Colon Carcinoma Metastatic in the Lung (tissue), 2 donors: ENCODE results near the gene FBXL17.

DNA sequence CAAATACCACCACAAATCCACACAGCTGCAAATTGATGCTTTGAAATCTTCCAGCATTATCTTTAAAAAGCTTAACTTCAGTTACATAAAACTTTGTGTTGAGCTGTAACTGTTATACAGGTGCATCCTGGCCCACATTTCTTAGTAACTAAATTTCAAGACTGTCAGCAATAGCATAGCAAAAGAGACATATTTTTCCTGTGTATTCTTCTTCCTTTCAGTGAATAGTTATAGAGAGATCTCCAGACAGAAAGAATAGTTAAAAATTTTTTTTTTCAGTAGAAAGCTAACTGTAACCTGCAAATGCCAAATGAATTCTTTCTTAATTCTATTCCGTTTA is 6.6 kb downstream of the CHD1 start:
- PRO-cap, 2 experiments, result no peak in any of the 2 experiments

GRCh38 chr5:98933106-98934330 is 4.7 kb upstream of the CHD1 start:
- PRO-cap, 2 experiments, result no peak in any of the 2 experiments

DNA sequence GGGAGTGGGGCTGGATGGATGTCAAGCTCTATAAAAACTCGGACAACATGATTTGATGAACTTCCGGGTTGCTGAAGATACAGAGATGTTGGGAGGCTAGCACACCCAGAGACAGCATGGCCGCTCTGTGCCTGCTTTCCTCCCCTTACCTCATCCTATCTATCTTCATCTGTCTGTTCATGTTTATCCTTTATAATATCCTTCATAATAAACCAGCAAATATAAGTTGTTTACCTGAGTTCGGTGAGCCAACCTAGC is 18.7 kb upstream of the CHD1 start:
- PRO-cap, 2 experiments, result no peak in any of the 2 experiments

DNA sequence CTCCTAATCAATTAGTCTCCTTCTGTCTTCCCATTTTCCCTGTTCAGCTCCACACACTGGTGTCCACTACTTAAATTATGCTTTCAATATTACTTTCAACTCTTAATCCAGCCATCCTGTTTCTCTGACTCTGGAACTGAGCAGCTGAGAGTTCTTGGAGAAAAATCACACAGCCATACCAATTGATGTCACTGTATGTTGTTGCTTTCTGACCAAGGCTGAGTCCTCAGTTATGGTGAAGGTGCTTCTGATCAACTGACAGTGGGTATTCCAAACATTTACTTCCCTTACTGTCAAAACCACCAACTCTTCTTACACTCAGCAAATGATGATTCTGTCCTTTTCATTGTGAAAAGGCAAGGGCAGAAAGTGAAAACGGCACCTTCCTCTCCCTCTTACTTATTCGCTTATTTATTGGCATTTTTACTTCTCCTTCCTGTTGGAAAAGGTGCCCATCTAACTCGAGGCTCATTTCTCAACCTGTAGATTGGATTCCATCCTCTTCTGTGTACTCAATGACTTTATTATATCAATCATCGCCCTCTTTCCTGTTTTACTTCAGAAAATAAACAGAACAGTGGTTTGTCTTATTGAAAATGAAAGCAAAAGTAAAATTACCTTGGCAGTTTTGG is 104.2 kb upstream of the CHD1 start:
- PRO-cap, 2 experiments, result no peak in any of the 2 experiments

DNA sequence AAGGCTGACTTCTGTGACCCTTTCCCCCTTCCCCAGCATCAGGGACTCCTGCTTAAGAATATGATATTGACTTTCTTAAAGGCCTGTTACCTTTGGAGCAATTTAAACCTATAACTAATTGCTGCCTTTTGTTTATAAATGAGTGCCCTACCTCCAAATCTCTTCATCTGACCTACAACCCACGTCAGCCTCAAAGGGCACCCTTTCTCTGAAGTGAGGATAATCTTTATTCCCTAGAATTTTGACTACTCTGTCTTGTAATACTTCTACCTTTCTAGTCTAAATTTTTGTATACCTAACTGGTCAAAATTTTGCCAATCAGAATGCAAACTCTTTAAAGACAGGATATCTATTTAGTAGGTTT is 837 bp downstream of the FAM174A start:
- PRO-cap, 2 experiments, result no peak in any of the 2 experiments

DNA sequence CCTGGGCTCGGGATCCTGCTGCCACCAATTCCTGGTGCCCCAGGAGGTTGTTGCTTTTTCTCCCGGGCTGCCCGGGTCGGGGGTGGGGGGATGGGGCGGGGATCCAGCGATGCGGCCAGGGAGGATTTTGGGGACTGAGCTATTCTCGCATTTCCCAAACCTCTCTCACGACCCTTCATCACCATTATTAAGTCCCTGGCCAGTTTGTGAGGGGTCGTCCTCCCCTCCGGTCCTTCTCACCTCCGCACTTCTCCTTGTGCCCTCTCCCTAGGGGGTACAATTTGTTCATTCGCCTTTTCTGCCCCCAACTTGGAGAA is 277 bp downstream of the PAM start:
- PRO-cap, 2 experiments, result no peak in any of the 2 experiments

DNA sequence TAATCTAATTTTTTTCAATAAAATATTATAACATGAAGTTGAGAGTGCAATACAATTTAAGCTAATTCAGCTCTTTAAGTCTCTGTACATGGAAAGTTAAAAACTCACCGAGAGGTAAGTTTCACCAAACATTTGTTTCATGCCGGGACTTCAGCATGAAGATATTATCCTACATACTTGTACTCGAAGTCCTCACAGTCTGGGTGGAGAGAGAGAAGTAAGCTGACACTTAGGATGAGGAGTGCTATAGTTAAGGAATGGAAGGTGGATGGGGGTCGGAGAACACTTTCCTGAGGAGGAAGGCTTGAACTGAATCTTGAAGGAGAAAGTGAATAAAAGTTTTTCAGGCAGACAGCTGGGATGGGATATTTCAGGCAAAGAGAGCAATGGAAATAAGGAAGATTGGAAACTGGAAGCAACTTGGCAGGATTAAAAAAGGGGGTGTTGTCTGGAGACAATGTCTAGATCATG is 167.0 kb downstream of the PAM start:
- PRO-cap, 2 experiments, result no peak in any of the 2 experiments

- PRO-cap, 2 experiments, result no peak in any of the 2 experiments
Observed at GRCh38 chr5:102926503-102926806, 171.3 kb downstream of the PAM start.

DNA sequence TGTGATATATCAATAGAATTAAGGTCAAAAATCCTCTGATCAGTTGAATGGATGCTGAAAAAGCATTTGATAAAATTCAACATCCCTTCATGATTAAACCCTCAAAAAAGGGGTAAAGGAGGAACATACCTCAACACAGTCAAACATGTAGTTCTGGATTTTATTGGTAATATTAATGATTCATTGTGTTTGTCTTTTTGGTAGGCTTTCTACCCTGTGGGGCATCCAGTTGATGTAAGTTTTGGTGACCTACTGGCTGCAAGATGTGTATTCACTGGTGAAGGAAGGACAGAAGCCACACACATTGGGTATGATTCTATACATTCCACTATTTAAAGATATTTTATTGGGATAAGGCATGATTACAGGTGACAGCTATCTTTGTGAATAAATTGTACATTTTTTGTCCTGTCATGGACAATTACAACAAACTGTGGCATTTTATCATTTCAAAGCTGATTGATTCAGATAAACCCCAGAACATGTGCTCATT is 169.4 kb downstream of the GIN1 start:
- PRO-cap, 2 experiments, result no peak in any of the 2 experiments

GRCh38 chr5:102983319-102983898 is 136.5 kb downstream of the GIN1 start:
- PRO-cap, 2 experiments, result no peak in any of the 2 experiments

GRCh38 chr5:103255554-103256348 is 2.8 kb upstream of the MACIR start:
- PRO-cap, 2 experiments, result peak in 2 of 2 experiments; most common minus-strand start chr5:103255845 (in 2)

DNA sequence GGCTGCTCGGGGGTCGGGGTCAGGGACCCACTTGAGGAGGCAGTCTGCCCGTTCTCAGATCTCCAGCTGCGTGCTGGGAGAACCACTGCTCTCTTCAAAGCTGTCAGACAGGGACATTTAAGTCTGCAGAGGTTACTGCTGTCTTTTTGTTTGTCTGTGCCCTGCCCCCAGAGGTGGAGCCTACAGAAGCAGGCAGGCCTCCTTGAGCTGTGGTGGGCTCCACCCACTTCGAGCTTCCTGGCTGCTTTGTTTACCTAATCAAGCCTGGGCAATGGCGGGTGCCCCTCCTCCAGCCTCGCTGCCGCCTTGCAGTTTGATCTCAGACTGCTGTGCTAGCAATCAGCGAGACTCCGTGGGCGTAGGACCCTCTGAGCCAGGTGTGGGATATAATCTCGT is 517.1 kb upstream of the NUDT12 start:
- PRO-cap, 2 experiments, result no peak in any of the 2 experiments

DNA sequence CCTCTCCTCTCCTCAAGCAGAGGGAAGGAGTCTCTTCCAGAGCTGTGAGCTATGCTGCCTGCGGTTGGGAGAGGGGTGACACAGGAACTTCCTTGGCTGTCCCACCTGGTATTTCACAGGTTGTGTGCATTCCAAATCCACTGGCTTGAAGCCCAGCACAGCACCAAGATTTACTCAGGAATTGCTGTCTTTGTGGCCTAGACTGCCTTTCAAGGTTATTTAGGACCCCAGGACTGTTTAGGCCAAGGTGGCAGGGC is 318.3 kb downstream of the EFNA5 start:
- PRO-cap, 2 experiments, result no peak in any of the 2 experiments

DNA sequence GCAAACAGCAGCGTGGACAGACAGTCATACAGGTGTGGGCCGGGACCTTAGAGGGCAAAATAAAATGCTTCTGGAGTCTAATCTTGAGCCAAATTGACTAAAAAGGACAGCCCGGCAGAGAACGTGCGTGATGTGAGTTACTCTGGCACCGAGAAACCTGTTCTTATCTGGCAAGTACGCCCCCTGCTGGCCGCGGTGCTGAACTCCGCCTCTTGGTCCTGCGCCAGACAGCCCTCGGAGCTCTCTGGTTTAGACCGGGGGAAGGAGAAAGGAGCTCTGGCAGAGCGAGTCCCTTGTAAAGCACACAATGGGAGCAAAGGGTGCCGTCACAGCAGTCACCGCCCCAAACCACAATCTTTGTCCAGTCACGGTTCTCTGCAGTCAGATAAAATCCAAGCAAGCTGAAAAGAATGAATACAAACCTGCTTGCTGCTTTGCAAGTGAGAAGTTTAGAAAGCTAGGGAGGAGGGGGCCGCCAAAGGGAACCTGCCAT is 98.7 kb downstream of the EFNA5 start:
- PRO-cap, 2 experiments, result peak in 2 of 2 experiments; most common minus-strand start position 159 of the sequence (in 2)

GRCh38 chr5:107669465-107670041 is 1.2 kb downstream of the EFNA5 start:
- PRO-cap, 2 experiments, result no peak in any of the 2 experiments

DNA sequence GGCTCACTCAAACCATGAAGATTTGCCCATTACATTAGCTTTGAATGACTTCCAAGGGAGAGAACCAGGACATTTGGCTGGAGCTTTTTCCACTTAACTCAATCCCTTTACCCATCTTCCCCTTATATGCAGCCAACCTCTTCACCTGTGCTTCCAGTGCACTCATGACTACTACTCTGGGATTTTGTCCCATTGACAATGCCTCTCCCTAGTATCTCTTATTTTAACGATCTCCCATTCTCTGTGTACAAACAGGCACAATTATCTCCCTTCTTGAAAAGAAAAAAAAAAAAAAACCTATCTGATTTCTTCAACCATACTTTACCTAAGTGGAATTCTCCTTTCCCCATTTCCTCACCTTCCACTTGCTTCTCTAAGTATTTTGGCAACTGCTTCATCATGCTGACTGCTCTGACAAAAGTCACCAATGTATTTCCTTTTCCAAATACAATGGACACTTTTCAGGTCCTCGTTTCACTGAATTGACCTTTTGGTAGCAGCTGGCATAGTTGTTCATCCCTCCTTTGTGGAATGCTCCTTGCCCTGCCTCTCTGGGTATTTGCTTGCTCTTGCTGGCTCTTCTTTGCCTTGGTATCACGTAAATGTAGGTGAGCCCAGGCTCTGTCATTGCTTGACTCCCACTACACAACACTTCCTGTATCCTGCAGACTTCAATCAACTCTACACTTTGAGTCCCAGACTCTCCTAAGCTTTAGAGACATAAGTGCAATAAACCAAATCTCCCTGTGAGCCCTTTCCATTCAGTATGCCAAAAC is 271.9 kb upstream of the EFNA5 start:
- PRO-cap, 2 experiments, result no peak in any of the 2 experiments

- PRO-cap, 2 experiments, result no peak in any of the 2 experiments
Observed at GRCh38 chr5:108081973-108082418, 299.9 kb downstream of the FBXL17 start.

GRCh38 chr5:108381977-108382726 is at the start of gene FBXL17:
Gene FBXL17 (minus strand): TSS chr5:108382098.
- PRO-cap, 2 experiments, result peak in 2 of 2 experiments; most common plus-strand start chr5:108382147 (in 2); most common minus-strand start chr5:108382355 (in 2)

- PRO-cap, 2 experiments, result no peak in any of the 2 experiments
Observed at GRCh38 chr5:108686114-108686642, 61.5 kb upstream of the FER start.

DNA sequence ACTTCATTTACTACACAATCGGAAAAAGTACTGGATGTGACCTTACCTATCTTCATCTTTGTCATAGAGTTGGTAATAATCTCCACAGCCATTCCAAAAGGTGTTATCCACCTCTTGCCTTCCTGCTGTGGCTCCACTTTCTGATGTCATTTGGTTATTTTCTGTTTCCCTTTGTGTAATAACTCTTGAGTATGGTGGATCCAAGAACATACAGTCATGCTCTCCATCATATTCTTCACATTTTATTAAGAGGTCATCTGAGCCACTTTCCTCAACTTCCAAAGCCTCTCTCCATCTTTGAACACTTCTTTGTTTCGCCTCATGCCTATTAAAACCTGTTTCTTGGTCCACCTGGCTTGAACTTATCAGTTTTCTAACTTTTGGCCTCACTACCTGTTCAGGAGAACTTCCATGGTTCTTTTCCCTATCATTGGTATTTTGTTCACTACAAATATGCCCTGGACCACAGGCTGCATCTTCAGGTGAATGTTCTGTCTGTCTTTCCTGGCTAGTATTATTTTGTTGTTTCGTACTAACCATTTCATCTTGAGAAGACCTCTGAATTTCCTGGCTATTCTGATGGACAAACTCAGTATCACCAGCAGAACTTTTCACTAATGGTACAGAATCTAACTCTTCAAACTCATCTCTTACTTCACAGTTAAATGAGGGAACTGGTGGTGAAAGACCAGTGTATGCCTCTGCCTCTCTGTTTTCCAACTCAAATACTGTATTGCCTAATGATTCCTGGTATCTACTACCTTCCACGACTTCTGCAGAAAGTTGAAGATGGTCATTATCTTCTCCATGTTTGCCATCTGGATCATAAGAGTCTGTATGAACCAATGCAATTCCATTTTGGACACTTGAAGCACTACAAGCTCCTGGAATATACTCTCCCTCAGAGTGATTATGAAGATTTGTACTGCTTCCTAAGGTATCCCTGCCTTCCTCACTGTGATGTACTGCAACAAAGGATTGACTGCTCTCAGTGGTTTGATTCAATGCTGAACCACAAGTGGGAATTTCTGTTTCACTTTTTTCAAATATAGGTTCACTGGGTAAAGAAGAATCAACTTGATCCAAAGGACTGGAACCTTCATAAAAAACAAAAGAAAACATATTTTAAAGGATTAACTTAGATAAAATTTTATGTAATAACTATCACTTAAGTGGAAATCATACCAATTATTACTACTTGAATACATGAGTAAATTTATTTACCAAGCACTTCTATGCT is 31.2 kb downstream of the PJA2 start:
- PRO-cap, 2 experiments, result no peak in any of the 2 experiments